Calu3 (cell line): ENCODE measurements around the gene SENP8.

DNA sequence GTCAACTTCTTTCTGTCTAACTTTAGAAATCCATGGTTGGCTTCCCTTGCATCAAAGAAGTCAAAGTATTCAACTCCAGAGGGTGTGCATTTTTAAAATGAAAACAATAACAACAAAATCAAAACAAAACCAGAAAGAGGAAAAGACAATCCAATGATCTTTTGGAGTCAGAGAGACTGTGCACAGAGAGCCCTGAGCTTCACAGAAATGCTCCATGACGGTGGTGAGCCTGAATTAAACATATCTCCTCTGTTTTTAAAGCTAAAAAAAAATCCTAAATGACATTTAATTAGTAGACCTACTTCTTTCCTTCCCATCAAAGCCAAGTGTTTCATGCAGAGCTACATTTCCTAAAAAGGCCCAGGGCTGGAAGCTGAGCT, 230.7 kb upstream of the TLE3 start:
- PRO-cap: no peak

DNA sequence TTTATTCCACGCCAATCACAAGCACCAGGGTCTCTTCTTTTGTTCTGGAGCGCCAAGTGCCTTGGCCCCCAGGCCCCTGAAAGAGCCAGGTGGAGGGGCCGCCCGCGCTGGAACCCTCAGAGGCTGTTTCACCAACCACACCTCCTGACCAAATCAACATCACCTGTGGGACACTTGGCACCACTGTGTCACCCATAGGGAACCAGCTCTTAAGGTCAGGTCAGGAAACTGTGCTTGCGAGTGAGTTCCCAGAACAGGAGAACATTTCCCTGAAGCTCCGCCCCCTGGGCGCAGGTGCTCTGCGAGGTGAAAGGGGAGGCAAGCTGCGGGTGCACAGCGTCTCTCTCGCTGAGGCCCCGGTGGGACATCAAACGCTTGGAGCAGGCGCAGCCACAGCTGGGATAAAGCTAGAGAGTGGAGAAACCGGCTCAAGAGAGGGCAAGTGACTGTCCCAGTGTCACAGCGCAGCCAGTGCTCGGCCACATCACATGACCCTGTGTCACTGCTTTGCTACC, 311.2 kb downstream of the UACA start:
- PRO-cap: no peak

- PRO-cap: unidirectional peak, plus-strand start at chr15:70508317; bidirectional peak, plus-strand start at chr15:70508920, minus-strand start at chr15:70508737
Observed at GRCh38 chr15:70508180-70509059, 254.9 kb downstream of the UACA start.

DNA sequence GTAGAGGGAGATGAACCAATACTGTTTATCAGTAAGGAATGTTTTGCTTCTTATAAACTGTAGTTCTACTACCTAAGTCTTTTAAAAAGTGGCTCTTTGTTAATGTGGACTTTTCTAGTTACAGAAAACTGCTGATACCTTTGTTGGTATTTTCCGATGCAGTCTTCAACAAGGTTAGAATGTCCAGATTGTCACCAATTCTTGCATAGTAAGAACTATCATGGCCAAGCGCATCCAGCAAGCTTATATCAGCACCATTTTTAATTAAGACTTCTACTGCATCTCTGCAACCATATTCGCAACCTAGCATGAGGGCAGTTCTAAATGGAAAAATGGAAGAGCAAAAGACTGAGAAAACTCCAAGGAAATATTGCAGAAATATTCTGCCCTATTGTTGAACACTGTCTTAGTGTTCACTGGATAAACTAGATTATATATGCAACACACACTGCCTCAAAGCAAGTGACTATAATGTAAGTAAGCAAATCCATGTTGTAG, 79.2 kb downstream of the UACA start:
- PRO-cap: no peak

- PRO-cap: no peak
Observed at GRCh38 chr15:70740009-70740390, 23.4 kb downstream of the UACA start.

DNA sequence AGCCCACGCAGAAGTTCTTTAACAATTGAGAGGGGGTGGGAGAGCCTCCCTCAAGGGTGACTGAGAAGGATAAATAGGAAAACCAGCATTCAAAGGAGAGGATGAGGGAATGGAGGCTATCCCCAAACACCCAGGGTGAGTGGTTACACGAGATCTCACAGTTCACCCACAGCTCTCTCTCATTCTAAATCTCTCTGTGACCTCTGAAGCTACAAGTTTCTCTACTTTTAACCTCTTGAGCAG, 31.4 kb upstream of the UACA start:
- PRO-cap: no peak

GRCh38 chr15:71237585-71238062, 122.4 kb downstream of the THSD4 start:
- PRO-cap: no peak

GRCh38 chr15:71337087-71337944, 222.0 kb downstream of the THSD4 start:
- PRO-cap: no peak

GRCh38 chr15:71341568-71342532, 226.6 kb downstream of the THSD4 start:
- PRO-cap: no peak

GRCh38 chr15:71511982-71513025, 298.1 kb upstream of the NR2E3 start:
- PRO-cap: no peak

GRCh38 chr15:71546866-71547740, 263.3 kb upstream of the NR2E3 start:
- PRO-cap: no peak

DNA sequence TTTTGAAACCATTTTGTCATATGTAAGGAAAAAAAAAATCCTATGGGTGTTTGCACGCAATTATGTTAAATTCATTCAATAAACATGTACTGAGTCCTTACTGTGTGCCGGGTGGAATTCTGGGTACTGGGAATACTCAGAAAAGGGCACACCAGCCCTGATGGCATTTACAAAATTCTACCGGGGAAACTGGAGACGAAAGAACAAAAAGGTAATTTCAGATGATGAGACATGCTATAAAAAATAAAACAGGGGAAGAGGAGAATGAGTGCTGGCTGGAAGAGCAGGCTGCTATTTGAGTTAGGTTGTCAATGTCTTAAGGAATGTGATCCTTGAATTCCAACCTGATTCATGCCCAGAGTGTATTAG, 127.1 kb upstream of the NR2E3 start:
- PRO-cap: no peak

- PRO-cap: no peak
Observed at GRCh38 chr15:71696420-71697256, 113.7 kb upstream of the NR2E3 start.

- PRO-cap: no peak
Observed at GRCh38 chr15:71780733-71781287, 29.5 kb upstream of the NR2E3 start.

GRCh38 chr15:71818279-71818627, 7.9 kb downstream of the NR2E3 start:
- PRO-cap: no peak

- PRO-cap: bidirectional peak, plus-strand start at chr15:72118422, minus-strand start at chr15:72118064; bidirectional peak, plus-strand start at chr15:72118678, minus-strand start at chr15:72118558
Observed at GRCh38 chr15:72118227-72118859, at the start of gene SENP8. Gene SENP8, plus strand, starts transcription at chr15:72118403.

- PRO-cap: no peak
Observed at GRCh38 chr15:72198903-72199909, 1.6 kb upstream of the GRAMD2A start.

- PRO-cap: no peak
Observed at GRCh38 chr15:72257526-72258375, 14.6 kb downstream of the PARP6 start.

- PRO-cap: no peak
Observed at GRCh38 chr15:72497471-72497844, 23.3 kb downstream of the ARIH1 start.

- PRO-cap: no peak
Observed at GRCh38 chr15:72504177-72504716, 30.1 kb downstream of the ARIH1 start.